Measurements from ENCODE around the genes MBD3L1 and RDH8.

GRCh38 chr19:8196592-8196995 lies 12.6 kb upstream of the CERS4 start:
- PRO-cap, result no peak

DNA sequence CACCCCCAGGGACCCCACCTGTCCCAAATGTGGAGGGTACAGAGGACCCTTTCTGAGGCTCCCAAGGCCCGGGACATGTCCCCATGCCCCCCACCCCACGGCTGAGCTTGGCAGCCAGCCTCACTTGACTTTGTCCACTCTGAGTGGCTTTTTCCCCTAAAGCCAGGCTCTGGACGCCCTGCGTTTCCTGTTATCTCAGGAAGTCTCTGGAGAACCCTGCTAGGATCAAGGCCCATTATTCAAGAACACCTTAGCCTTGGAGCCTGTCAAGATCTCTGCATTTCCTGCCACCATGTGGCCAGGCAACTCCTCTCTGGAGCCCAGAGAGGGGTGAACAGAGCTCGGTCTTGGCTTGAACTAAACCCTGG lies 4.3 kb downstream of the NDUFA7 start:
- PRO-cap, result no peak

DNA sequence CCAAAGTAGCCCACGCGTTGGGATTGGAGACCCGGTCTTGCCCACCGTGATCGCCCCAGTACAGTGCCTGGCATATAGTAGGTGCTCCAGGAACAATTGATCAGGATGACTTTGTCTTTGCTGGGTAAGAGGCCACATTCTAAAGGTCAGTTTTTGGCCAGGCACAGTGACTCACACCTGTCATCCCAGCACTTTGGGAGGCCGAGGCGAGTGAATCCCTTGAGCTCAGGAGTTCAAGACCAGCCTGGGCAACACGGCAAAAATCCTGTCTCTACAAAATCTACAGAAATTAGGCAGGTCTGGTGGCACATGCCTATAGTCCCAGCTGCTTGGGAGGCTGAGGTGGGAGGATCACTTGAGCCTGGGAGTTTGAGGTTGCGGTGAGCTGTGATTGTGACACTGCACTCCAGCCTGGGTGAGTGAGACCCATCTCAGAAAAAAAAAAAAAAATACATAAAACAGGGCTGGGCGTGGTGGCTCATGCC lies 3.6 kb upstream of the ANGPTL4 start:
- PRO-cap, result no peak

GRCh38 chr19:8461918-8462741 lies 17.4 kb downstream of the HNRNPM start:
- PRO-cap, result no peak

- PRO-cap, result no peak
These were observed 19.6 kb downstream of the HNRNPM start for GRCh38 chr19:8464157-8464901.

DNA sequence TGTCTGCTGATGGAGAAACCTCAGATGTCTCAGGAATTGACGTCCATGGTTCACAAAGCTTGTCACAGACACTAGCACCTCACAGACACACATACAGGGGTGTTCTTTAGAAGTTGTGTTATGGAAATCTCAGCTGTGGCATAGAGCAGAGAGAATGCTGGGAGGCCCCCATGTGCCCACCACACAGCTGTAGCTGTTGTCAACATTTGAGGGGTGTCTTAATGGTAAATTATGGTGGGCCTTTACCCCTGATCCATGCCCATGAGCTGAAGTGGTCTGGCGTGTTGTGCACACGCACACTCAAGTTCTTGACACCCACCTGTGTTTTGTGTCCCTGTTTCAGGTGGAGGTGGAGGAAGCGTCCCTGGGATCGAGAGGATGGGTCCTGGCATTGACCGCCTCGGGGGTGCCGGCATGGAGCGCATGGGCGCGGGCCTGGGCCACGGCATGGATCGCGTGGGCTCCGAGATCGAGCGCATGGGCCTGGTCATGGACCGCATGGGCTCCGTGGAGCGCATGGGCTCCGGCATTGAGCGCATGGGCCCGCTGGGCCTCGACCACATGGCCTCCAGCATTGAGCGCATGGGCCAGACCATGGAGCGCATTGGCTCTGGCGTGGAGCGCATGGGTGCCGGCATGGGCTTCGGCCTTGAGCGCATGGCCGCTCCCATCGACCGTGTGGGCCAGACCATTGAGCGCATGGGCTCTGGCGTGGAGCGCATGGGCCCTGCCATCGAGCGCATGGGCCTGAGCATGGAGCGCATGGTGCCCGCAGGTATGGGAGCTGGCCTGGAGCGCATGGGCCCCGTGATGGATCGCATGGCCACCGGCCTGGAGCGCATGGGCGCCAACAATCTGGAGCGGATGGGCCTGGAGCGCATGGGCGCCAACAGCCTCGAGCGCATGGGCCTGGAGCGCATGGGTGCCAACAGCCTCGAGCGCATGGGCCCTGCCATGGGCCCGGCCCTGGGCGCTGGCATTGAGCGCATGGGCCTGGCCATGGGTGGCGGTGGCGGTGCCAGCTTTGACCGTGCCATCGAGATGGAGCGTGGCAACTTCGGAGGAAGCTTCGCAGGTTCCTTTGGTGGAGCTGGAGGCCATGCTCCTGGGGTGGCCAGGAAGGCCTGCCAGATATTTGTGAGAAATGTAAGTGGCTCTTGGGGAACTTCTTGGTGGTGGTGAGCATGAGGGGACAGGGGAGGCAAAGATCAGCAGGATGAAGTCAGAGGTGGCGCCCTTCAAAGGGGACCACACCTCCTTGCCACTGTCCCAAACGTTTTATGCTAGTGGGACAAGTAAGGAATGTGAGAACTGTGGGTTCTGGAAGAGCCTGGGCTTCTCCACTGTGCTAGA lies 16.7 kb downstream of the PRAM1 start:
- PRO-cap, result no peak

DNA sequence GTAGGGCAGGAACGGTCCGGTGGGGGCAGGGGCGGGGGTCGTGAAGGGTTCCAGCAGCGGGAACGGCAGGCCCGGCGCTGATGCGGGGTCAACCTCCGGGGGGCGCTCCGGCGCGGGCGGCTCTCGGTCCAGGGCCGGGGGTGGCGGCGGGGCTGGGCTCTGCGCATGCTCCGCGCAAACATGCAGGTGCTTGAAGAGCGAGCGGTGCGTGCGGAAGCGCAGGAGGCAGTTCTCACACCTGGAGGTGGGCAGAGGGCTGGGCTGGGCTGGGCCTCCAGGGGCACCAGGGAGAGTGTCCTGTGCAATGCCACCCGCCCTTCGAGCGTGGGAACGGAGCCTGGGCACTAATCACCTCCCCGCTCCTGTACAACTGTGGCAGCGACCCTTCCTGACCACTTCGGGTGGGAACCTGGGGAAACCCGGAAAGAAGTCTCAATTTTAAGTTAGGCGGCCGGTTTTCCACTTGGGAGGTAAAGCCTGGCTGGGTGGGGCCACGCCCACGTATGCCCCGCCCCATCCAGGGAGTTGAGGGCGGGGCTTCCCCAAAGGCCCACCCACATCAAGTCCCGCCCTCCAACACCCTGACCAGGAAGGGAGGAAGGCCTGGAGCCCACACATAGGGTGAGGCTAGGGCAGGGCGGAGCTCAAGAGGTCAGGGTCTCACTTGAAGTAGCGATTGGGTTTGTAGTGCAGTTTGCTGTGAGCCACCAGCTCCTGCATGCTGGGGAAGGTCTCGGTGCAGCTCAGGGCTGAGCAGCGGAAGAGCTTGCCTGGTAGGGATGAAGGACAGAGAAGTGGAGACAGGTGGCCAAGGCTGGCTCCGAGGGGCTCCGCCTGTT lies 2.0 kb downstream of the ZNF414 start:
- PRO-cap, result unidirectional peak, plus-strand start at position 613 of the sequence; unidirectional peak, plus-strand start at position 663 of the sequence

- PRO-cap, result bidirectional peak, plus-strand start at chr19:8832354, minus-strand start at chr19:8832301
These were observed at the start of gene MBD3L1 for GRCh38 chr19:8832157-8832920. Gene MBD3L1 (plus strand): TSS chr19:8832377.

GRCh38 chr19:8832947-8833397 lies 795 bp downstream of the MBD3L1 start:
- PRO-cap, result no peak

DNA sequence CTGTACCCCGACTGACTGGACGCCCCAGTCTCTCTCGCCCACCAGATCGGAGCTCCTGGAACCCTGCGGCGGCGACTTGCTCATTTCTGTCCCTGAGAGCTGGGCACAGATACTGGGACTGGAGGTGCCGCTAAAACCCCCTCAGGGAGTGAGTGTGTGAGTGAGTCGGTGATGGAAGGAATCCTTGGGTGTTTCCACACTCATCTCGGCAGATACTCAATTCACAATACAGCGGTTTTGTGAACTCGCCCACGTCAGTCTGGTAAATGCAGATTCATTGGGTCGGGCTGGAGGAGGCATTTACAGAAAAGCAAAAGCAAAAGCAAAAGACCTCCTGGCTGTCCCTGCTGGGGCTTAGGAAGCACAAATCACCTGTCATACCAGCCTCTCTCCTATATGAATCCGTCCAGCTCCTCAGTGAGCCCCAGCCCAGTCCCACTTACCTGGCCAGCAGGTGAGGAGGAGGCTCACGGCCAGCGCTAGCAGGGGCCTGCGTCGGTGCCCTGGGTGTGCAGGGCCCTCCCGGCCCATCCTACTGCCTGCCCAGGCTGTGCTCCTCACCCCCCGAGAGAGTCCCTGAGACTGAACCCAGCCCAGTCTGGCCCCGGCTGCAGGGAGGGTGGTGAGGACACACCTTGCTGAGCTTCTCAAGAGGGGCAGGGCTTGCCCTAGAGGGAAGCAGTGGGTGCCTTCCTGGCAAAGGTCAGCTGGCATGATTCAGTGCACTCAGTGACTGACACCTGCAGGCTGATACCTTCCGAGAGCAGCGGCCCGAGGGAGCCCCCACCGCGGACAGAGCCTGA lies 76.8 kb upstream of the OR1M1 start:
- PRO-cap, result no peak

DNA sequence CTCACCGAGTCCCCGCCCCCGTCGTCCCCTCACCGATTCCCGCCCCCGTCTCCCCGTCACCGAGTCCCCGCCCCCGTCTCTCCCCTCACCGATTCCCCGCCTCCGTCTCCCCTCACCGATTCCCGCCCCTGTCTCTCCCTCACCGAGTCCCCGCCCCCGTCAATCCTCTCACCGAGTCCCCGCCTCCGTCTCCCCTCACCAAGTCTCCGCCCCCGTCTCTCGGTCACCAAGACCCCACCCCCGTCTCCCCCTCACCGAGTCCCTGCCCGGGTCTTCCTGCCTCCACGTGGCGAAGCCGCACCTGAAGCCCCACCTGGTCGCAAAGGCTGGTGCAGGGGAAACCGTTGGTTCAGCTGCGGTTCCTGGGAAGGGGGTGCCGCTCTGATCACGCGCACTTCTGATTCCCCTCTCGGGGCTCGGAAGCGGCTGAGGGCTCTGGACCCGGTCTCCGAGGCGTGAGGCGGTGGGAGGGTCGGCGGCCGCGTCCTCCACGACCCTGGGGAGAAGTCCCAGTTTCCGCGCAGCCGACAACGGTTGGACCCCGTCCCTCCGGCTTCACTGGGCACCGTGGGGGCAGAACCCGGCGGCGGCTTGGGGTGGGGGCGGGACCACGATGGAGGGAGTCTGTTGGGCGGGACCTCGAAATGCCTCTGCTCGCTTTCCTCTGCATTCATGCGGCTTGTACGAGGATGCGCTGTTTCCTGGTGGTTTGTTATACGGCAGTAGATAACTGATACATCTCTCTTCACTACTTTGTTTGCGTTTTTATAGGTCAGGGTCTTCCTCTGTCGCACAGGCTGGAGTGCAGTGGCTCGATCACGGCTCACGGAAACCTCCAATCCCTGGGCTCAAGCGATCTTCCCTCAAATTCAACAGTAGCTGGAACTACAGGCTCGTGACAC lies 24.3 kb upstream of the ZNF846 start:
- PRO-cap, result bidirectional peak, plus-strand start at position 257 of the sequence, minus-strand start outside the sequence

GRCh38 chr19:9913503-9914345 lies 22.6 kb downstream of the OLFM2 start:
- PRO-cap, result no peak

- PRO-cap, result no peak
These were observed 30.2 kb upstream of the OLFM2 start for GRCh38 chr19:9966404-9967102.

DNA sequence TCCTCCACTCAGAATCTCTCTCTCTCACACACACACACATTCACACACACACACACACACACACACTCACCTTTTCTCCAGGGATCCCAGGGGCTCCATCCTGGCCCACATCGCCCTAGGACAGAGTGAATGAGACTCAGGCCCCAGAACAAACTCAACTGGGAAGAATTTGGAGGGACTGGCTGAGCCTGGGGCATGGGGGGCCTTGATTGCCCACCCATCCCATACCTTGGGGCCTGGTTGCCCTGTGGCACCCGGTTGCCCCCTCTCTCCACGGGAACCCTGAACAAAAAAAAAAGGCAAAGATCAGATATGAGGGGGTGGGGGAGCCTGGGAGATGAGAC lies 29.8 kb downstream of the COL5A3 start:
- PRO-cap, result no peak

- PRO-cap, result no peak
These were observed at the start of gene RDH8 for GRCh38 chr19:10013246-10013767. Gene RDH8 (plus strand): TSS chr19:10013483.

- PRO-cap, result no peak
These were observed 3.6 kb downstream of the EIF3G start for GRCh38 chr19:10116220-10116433.

- PRO-cap, result no peak
These were observed 2.2 kb upstream of the EIF3G start for GRCh38 chr19:10121835-10122418.

GRCh38 chr19:10135130-10135984 lies 15.7 kb upstream of the EIF3G start:
- PRO-cap, result no peak

DNA sequence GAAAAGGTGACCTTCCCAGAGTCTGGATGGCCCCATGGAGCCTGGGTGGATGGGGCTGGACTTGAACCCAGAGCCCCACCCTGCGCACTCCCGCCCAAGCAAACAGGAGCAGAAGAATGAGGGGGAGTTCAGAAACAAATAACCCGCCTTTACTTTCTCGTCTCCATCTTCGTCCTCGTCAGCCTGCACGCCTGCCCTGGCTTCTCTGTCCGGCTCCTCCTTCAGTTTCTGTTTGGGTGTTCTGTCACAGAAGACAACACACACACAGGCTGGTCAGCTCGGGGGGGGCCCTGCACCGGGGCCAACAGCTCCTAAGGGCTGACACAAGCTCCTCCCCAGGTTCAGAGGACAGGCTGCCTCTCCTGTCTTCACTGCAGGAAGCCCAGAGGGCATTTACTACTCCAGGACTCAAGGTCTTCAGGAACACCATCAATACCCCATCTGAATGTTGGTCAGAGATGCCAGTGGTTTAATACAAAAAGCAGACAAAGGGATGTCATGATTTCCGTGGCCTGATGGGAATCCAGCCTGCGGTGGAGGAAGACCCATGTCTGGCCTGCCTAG lies 28.2 kb downstream of the DNMT1 start:
- PRO-cap, result no peak

DNA sequence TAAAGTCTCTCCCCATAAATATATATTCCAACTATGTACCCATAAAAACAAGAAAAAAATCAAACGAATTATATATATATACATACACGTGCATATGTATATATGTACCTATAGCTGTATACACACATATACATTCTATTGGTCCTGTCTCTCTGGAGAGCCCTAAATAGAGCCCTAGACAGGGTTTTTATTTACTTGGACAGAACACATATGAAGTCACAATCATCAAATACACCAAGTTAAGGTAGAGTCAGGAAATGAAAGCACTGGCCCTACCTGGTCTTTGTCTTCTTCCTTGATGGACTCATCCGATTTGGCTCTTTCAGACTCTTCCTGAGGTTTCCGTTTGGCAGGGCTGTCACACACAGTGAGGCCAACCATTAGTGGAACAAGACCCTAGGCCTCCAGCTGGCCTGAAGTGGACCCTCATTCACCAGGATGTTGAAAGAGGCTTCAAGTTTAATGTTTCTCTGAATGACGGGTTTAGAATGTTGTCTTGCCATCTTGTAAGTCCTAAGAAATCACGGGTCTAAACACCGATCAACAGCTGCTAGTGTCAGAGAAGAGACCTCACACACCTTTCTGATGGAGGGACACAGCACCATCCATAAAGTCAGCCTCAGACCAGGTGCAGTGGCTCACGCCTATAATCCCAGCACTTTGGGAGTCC lies 19.4 kb downstream of the DNMT1 start:
- PRO-cap, result no peak

Measured in neuron (in vitro differentiated cells).